Tongue (tissue), 2 donors: Measurements from ENCODE around the gene HES6.

DNA sequence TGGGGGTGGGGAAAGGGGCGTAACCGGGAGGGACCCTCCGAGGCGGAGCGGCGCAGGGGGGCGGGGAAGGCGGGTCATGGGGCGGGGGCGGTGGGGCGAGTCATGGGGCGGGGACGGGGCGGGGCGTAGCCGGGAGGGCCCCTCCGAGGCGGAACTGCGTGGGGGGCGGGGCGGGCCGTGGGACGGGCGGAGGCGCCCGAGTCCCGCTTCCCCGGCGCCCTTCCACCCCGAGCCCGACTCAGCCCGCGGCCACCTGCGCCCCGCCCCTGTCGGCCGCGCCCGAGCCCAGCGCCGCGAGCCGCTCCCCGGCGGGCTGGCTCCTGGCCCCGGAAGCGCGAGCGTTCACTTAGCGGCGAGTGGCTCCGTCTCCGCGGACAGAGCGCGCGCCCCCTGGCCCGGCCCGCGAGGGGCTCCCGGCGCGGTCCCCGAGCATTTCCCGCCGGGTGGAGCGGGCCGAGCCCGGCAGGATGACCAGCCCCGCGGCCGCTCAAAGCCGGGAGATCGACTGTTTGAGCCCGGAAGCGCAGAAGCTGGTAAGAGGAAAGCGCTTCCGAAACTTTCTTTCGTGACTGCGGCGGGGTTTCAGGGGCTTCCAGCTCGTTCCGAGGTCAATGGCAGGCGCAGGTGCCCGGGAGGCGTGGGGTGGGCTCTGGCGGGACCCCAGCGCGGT is 64.7 kb downstream of the LRRFIP1 start:
- RAMPAGE, long total RNA = no peak

DNA sequence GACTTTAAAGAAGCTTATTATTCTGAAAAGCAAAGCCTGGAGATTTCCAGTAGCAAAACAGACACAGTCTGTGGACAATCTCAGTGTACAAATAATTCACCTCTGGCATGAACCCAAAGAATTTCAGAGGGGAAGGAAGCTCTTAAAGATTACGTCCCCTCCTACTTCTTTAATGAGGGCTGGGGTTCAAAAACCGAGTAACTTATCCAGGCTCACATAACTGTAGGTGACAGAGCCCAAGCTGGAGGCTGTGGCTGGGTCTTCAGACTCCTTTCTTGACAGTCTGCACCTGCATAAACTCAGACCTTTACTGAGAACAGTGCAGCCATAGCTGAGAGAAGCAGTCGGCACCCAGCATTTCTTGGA is 70.7 kb downstream of the LRRFIP1 start:
- RAMPAGE, long total RNA = no peak

- RAMPAGE, long total RNA = no peak
Measured at GRCh38 chr2:237711211-237712005, 84.0 kb downstream of the LRRFIP1 start.

GRCh38 chr2:237741946-237742465 is 56.6 kb upstream of the RBM44 start:
- RAMPAGE, long total RNA = no peak

- RAMPAGE, long total RNA = no peak
Measured at GRCh38 chr2:237873291-237873817, 13.9 kb downstream of the RAMP1 start.

- RAMPAGE, long total RNA = no peak
Measured at GRCh38 chr2:237886421-237887135, 27.2 kb downstream of the RAMP1 start.

GRCh38 chr2:237964911-237965594 is 1.8 kb upstream of the UBE2F start:
- RAMPAGE, long total RNA = no peak

DNA sequence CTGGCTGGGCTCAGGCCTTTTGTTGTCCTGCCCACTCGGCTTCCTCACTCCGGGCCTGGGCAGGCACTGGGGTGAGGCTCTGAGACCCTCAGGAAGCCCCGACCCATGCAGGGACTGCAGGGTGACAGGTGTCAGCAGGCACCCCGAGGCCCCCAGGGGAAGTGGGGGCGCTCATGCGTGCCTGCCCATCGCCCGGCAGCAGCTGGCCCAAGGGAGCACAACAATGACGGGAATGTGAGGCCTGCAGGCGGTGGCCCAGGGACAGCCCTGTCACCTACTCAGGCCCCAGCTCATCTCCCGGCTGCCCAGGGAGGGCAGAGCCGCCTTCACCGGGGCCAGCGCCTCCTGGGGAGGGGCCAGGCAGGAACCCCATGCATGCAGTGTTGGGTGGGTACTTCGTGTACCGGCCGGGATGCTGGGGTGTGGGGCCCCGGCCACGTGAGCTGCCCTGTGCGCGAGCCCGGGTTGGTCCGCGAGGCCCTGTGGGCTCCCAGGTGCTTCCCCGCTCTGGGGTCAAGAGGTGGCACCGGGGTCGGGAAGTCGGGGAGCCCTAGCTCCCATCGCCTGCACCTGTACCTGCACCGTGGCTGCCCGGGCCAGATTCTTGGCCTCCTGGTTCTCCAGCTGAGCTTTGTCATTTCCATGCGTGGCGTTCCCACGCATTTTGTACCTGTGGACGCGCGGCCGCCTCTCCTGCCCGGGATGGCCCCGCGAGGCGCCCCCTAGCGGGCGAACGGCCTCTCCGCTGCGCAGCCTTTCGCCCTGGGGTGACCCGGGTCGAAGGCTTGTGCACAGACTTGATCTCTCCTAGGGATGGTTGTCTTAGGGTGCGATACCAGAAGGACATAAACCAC is 793 bp downstream of the KLHL30 start:
- RAMPAGE, long total RNA = no peak

DNA sequence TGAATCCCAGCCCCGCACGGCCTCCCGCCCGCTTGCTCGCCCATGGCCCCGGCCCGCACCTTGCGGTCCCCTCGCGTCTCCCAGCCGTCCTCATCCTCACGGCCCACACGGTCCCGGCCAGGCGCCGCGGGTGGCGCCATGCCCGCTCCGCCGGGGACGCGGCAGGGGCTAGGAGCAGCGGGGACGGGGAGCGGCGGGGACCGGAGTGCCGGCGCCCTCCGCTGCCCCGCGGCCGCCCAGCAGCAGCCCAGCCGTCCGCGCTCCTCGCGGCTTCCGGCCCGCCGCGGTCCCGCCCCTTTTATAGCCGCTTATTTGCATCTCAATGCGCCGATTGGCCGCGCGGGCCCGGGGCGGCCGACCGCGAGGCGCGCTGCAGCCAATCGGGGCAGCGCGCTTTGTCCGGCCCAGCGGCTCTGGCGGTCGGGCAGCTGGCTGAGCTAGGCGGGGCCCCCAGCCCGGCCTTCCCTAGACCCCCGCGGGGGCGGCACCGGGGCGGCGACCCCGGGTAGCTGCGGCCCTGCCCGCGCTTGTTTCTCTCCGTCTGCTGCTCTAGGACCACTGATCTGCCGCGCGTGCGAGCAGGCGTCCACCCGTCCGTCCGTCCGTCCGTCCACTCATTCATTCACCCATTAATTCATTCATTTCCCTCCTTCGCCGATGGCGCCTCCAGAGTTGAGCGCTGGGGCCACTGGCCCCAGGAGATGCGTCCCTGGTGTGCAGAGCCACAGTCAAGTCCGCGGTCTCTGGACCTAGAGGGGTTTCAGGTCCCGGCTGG is at the start of gene HES6:
Gene HES6 (minus strand): TSS at position 273 of the 775 bp plus-strand sequence.
- RAMPAGE, long total RNA = no peak

- RAMPAGE, long total RNA = no peak
Measured at GRCh38 chr2:238240541-238241130, 798 bp upstream of the HES6 start.

- RAMPAGE, long total RNA = no peak
Measured at GRCh38 chr2:238249053-238249460, 9.2 kb upstream of the HES6 start.

- RAMPAGE, long total RNA = no peak
Measured at GRCh38 chr2:238256449-238257290, 16.8 kb upstream of the HES6 start.

- RAMPAGE, long total RNA = no peak
Measured at GRCh38 chr2:238286265-238286519, 2.2 kb downstream of the PER2 start.

- RAMPAGE, long total RNA = no peak
Measured at GRCh38 chr2:238349029-238349468, 28.7 kb downstream of the TRAF3IP1 start.

GRCh38 chr2:238415093-238415602 is 11.6 kb upstream of the ASB1 start:
- RAMPAGE, long total RNA = no peak

GRCh38 chr2:238418244-238418966 is 8.3 kb upstream of the ASB1 start:
- RAMPAGE, long total RNA = no peak

- RAMPAGE, long total RNA = no peak
Measured at GRCh38 chr2:238449841-238450856, 23.4 kb downstream of the ASB1 start.

GRCh38 chr2:238454424-238454853 is 27.7 kb downstream of the ASB1 start:
- RAMPAGE, long total RNA = no peak

- RAMPAGE, long total RNA = no peak
Measured at GRCh38 chr2:238703660-238703998, 144.3 kb upstream of the TWIST2 start.

DNA sequence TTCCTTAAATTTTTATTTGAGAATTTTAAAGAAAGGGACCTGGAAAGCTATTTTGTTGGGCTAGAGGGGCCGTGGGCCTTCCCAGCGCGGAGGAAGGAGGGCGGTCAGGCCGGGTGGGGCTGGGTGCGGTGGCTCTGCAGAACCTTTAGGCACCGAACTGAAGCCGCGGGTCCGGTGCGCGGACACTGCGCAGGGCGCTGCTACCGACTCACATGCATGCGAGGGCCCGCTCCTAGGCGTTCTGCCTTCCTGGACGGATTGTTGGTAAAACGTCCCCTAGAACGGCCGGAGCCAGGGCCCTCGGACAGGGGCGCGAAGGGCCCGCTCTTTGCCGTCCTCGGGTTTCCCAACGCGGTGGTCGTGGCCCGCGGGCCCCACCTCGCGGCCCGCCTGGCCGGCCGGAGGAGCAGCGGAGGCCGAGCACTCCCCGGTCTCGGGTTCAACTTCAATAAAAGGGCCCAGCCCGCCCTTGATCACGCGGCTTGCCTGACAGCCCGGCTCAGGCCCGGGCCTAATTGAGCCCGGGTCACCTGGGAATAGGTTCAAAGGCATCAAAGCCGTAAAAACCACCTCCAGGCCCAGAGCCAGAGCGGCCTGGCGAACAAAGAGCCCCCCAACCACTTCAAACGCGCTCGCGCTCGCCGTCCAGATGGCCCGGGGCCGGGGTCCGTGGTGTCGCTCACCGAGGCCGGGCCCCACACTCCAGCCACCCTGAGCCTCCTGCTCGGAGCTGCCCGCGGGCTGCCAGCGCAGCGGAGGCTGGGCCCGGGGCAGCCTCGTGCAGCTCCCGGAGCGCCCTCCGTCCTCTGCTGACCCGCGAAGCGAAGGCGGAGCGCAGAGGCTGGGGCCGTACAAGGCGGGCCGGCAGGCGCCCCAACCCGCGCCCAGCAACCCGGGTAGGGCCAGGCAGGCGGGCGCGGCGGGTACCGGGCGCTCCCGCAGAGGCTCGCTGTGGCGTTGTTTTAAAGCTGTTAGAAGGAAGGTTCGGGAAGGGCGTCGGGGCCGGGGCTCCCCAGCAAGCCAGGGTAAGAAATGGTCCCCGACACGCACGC is 1.2 kb upstream of the TWIST2 start:
- RAMPAGE, long total RNA = no peak